Hepatocyte (in vitro differentiated cells and primary cell): ENCODE measurements around the gene RALA.

- RAMPAGE, long total RNA: no peak
- RRBS: no CpG with 5 or more reads among the region's 14 CpGs
Observed at GRCh38 chr7:36301879-36302645, 65.0 kb downstream of the MATCAP2 start.

- RAMPAGE, long total RNA: no peak
- RRBS: no CpG with 5 or more reads among the region's 8 CpGs
Observed at GRCh38 chr7:36302936-36303883, 63.8 kb downstream of the MATCAP2 start.

DNA sequence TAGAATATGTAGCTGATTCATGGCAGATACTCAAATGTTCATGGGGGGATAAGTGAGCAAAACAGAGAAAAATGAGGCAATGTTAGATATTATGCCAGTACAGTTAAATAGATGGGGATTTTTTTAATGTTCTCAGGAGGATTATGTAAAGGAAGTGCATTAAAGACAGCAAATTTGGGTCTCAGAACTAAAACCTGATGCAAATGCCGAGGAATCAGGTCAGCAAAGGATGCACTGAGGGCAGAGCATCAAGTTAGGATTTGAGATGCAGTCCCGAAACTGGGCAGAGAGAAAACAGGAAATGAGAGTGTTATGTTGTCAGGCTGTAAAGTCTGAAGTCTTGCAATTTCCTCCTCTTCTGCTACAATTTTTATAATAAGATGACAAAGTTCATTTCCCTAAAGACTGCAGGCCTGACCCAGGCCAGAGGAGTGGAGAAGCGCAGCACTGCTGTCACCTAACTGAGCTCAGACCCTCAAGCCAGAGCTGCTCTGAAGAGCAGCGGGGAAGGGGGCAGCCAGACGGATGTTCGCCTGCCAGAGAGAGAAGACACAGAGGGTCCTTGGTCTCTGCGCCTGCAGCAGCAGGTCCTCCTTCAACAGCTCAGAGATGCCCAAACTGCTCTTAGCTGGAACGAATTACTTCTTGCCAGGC is 12.5 kb upstream of the AOAH start:
- RAMPAGE, long total RNA: no peak
- RRBS: no CpG with 5 or more reads among the region's 8 CpGs

- RAMPAGE, long total RNA: no peak
- RRBS: no CpG with 5 or more reads among the region's 9 CpGs
Observed at GRCh38 chr7:36747624-36748465, 23.6 kb upstream of the AOAH start.

DNA sequence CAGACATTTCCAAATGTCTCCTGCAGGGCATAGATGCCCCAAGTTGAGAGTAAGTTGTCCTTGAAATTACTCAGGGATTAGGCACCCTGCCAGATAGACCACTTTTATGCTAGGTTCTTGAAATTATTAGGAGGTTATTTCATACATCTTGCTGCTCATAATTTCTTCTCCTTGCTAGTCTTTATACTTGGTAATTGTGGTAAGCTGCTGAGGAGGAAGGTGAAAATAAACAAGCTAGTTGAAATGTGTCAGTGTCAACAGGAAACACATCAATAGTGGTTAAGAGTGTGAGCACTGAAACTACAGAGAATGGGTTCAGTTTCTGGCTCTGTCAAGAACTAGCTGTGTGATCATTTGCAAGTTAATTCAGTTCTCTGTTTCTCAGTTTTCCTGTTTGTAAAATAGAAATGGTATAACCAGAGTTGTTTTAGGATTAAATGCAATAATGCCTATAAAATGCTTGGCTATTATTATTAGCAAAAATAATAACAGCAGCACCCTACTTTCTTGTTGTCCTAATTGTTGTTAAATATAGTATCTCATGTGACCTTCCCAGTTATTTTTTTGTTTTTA is 63.8 kb upstream of the AOAH start:
- RAMPAGE, long total RNA: no peak

DNA sequence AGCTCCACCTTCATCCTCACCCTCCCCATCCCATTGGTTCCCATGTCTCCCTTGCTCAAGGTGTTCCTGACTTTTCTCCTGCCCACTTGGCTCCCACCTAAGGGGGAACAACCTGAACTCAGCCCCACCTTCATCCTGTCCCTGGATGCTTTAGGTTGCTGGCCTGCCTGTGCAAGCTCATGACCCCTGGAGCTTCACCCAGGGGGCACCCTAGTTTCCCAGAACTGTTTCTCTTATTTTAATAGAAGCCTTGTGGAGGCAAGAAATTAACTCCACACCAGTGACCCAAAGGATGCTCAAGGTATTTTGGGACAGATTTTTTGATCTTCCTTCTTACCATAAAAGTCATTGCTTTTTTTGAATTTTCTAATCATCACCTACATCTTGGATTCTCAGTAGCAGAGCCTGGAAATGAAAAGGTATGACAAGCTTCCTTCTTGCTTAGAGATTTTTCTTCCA is 313.9 kb upstream of the AOAH start:
- RAMPAGE, long total RNA: no peak

GRCh38 chr7:37333020-37333527 is 115.6 kb downstream of the ELMO1 start:
- RAMPAGE, long total RNA: no peak
- RRBS: no CpG with 5 or more reads among the region's 1 CpG

GRCh38 chr7:37418355-37418902 is 30.2 kb downstream of the ELMO1 start:
- RAMPAGE, long total RNA: no peak
- RRBS: no CpG with 5 or more reads among the region's 8 CpGs

GRCh38 chr7:37425807-37426484 is 22.7 kb downstream of the ELMO1 start:
- RAMPAGE, long total RNA: no peak
- RRBS: no CpG with 5 or more reads among the region's 7 CpGs

- RAMPAGE, long total RNA: no peak
- RRBS: no CpG with 5 or more reads among the region's 12 CpGs
Observed at GRCh38 chr7:37444596-37444839, 4.1 kb downstream of the ELMO1 start.

- RAMPAGE, long total RNA: no peak
- RRBS: no CpG with 5 or more reads among the region's 2 CpGs
Observed at GRCh38 chr7:38179653-38180184, 1.7 kb downstream of the STARD3NL start.

GRCh38 chr7:38345439-38346248 is 167.6 kb downstream of the STARD3NL start:
- RAMPAGE, long total RNA: no peak
- RRBS: no CpG with 5 or more reads among the region's 6 CpGs

- RAMPAGE, long total RNA: no peak
- RRBS: no CpG with 5 or more reads among the region's 7 CpGs
Observed at GRCh38 chr7:38363186-38363855, 185.3 kb downstream of the STARD3NL start.

DNA sequence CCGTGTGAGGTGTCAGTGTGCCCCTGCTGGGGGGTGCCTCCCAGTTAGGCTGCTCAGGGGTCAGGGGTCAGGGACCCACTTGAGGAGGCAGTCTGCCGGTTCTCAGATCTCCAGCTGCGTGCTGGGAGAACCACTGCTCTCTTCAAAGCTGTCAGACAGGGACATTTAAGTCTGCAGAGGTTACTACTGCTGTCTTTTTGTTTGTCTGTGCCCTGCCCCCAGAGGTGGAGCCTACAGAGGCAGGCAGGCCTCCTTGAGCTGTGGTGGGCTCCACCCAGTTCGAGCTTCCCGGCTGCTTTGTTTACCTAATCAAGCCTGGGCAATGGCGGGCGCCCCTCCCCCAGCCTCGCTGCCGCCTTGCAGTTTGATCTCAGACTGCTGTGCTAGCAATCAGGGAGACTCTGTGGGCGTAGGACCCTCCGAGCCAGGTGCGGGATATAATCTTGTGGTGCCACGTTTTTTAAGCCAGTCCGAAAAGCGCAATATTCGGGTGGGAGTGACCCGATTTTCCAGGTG is 35.1 kb downstream of the POU6F2 start:
- RAMPAGE, long total RNA: no peak
- RRBS: no CpG with 5 or more reads among the region's 17 CpGs

DNA sequence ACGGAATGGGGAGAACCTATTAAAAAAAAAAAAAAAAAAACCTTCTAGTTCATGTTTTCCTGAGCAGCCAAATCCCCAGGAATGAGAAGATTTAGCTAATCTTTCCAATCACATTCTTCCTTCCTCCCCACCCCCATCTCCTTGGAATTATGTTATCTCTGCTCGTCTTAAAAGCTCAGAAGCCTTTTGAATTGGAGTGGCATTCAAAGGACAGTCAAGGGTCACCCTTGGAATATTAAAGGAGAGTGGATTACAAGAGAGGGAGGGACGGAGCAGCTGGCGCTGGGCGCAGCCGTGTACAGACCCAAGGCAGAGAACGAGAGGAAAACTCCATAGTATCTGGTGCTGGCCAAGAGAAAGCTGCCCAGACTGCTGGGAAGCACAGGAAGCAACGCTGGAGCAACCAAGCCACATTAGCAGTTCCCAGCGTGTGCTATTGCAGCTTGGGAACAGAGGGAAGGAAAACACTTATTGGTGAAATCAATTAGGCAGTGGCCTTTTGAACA is 95.7 kb downstream of the POU6F2 start:
- RAMPAGE, long total RNA: no peak
- RRBS: no CpG with 5 or more reads among the region's 9 CpGs

DNA sequence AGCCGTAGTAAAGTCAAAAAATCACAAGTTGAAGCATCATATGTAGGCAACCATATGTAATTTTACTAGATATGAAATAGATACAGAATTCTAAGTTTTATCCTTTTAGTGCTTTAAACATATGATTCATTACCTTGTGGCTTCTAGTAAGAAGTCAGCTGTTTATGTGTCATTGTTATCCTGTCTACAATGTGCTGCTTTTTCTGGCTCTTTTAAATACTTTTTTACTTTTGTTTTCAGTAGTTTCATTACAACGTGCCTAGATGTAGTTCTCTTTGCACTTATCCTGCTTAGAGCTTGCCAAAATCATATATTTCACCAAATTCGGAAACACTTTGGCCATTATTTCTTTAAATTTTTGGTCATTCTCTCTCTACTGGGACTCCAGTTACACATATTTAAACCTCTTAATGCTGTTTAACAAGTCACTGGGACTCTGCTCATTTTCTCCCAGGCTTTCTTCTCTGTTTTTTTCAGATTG is 26.4 kb downstream of the YAE1 start:
- RAMPAGE, long total RNA: no peak
- RRBS: no CpG with 5 or more reads among the region's 3 CpGs

- RAMPAGE, long total RNA: no peak
- RRBS: 7% methylated on average over 6 of the region's 43 CpGs
Observed at GRCh38 chr7:39609030-39610309, 13.9 kb upstream of the RALA start.

- RAMPAGE, long total RNA: no peak
- RRBS: under 1% methylated on average over 62 of the region's 108 CpGs
Observed at GRCh38 chr7:39623276-39624285, at the start of gene RALA. RALA (plus strand) TSS chr7:39623572.

DNA sequence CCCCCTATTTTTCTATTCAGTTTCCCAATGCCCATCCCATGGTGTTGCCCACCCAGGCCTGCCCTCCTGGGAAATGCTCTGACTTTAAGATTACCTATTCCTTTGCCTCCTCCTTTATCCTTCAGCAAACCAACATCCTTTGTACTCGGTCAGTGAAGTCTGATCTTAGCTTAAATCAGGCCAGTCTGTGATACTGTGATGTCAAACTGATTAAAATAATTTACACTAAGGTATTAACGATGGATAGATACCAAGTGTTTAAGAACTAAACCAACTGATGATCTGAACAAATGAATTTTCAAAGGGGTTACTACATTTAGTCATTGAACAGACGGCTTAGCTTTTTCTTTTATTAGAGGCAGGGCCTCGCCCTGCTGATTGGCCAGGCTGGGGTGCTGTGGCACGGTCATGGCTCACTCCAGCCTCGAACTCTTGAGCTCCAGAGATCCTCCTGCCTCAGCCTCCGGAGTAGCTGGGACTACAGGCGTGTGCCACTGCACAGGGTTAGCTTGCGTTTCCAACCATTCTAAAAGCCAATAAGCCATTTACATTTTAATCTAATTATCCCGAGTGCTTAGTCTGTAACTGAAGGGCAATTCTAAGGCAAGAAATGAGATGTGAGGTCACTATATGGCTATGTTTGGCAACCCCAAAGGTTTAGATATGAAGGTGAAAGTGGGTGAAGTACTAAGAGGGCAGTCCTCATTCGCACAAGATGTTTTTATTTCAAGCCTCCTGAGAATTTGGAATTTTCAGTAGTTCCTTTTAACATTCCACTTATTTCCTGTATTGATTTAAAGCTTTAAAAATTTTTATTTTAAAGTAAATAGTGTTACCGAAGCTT is 1.7 kb upstream of the CDK13 start:
- RAMPAGE, long total RNA: no peak
- RRBS: no CpG with 5 or more reads among the region's 12 CpGs

DNA sequence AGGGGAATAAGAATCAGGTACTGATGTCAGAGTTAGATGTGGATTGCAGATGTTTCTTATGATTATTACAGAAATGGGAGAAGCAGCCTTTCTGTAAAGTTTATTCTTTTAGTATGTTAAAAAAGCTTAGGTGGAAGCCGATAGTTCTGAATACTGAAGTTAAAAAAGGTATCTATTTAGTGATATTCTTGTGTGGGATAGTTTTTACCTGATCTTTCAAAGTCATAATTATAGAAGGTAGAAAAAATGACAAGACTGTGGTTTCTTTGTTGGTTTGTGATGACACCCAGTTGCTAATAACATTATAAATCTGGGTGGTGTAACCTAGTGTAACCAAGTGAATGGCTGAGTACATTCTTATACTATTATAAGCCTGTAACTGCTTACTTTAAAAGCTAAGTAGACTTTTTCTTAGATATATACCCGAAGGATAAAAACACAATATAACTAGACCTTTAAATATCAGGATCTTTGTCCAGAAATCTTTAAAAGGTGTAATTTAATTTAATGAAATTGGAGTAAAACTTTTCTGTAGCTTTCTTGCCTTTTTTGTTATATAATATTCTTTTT is 2.3 kb downstream of the CDK13 start:
- RAMPAGE, long total RNA: no peak
- RRBS: no CpG with 5 or more reads among the region's 2 CpGs